Jurkat, Clone E6-1 (cell line): ENCODE data around the gene REG4.

- RRBS = no CpG with 5 or more reads among the region's 4 CpGs
Observed at GRCh38 chr1:119811230-119811541, at the start of gene REG4. TSS of gene REG4 (minus strand) at chr1:119811460.

- RRBS = no CpG with 5 or more reads among the region's 6 CpGs
Observed at GRCh38 chr1:119915139-119915680, 18.9 kb upstream of the ADAM30 start.

GRCh38 chr1:119988656-119988916, 80.9 kb downstream of the NOTCH2 start:
- RRBS = no CpG with 5 or more reads among the region's 2 CpGs

DNA sequence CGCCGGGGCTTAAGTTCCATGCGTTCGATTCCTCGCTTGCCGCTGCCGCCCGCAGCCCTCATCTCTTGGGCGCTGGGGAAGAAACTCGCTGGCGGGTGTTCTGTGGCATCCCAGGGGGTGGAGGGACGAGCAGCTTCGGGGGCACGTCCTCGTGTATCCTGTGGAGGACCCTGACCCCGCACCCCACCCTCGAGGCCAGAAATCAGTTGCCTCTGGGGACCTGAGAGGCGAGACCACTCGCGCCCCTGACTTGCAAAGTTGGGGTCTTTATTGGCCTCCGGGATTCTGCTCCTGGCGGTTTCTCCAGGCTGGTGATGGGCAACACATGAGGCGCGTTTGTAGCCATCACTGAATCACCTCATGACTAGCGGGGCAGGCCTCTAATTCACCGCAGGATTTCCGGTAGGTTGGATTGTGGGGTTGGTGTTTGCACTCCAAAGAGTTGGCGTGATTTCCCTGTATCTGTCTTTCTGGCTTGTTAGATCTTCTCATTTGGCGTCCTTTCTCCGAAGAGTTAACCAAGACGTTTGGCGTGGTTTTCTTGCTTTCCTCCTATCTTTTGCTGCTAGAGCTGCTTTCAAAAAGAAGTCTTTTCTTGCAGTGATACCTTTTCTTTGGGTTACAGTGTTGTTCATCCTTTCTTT, 708 bp downstream of the NBPF8 start:
- RRBS = no CpG with 5 or more reads among the region's 32 CpGs

DNA sequence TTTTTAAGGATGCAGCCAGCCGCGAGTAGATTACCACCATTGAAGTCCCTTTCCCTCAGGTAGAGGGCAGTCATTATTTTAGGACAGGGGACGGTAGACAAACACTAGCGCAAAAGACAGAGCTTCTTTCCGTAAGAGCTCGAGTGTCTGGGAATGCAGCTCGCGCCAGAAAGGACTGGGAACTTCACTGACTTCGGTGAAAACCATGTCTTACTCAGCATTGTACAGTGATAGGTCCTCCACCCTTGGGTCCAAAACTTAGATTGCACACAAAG, 144.4 kb downstream of the NBPF8 start:
- RRBS = no CpG with 5 or more reads among the region's 9 CpGs

DNA sequence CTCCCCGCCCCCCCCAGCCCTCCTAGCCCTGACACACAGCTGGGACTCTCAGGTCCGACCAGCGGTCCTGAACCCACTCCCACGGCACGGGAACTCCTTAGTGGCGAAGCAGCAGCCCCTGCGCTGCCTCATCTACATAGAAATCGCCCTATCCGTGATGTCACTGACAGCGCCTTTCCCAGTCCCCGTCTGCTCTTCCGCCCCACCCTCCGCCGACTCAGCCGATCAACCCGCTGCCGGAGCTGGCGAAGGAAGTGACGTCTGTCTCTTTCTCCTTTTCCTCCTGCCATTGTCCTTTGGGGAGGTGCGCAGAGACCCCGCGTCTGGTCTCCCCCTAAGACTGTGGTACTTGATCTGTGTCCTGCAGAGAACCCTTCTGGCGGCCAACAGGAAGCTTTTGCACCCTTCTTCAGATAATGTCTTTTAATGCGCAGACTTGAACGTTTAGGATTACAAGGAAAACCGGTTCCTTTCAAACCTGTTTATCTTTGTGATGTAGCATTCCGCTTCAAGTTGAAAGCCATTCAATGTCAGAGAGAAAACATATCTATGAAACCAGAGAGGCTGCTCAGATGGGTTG, 38.4 kb upstream of the PPIAL4A start:
- RRBS = no CpG with 5 or more reads among the region's 27 CpGs

GRCh38 chr1:121117737-121118237, 66.4 kb downstream of the FAM72B start:
- RRBS = no CpG with 5 or more reads among the region's 20 CpGs

GRCh38 chr1:121396393-121397418, 211.9 kb downstream of the SRGAP2C start:
- RRBS = no CpG with 5 or more reads among the region's 100 CpGs

DNA sequence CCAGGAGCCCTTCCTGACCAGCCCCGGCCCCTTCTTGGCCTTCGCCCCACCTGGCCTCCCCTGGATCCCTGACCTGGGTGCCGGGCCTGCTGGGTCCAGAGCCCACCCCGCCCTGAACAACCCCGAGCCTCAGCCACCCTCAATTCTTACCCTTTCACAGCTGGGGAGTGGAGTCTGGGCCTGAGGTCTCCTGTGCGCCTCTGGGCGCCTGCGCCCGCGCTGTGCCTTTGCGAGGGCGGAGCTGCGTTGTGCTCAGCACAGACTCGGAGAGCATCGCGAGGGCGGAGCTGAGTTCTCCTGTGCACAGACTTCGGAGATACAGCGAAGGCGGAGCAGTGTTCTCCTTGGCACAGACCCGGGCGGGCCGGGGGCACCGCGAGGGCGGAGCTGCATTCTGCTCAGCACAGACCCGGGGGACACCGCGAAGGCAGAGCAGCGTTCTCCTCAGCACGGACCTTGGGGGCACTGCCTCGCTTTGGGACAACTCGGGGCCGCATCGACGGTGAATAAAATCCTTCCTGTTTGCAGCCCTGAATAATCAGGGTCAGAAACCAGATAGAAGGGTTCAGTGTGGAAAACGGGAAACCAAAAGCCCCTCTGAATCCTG, 481.2 kb downstream of the H3-7 start:
- RRBS = no CpG with 5 or more reads among the region's 37 CpGs

DNA sequence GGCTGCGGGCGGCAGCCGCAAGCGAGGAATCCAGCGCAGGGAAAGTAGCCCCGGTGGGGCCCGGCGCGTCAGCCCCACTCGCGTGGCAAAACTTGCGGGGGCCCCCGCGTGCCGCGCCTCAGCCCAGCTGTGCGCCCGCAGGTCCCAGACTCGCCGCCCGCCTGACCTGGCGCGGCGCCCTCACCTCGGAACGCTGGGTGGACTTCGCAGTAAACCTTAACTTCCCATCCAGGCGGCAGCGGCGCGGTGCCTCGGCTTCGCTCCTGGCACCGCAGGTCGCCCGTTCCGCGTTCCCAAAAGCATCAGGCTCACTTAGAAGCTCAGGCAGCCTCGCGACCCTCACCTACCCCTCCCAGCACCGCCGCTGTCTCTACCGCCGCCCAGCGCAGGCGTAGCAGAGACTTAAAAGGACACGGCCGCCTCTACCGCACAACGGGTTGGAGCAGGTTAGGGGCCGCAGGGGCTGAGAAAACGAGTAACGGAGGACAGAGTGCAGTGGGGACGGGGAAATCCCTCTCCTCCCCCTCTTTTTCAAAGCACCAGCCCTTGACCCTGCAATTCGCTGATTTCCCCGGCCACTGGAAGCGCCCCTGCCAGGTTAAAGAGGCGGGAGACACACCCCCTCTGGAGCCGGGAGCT, 262.6 kb downstream of the H3-7 start:
- RRBS = 100% methylated on average over 2 of the region's 59 CpGs

DNA sequence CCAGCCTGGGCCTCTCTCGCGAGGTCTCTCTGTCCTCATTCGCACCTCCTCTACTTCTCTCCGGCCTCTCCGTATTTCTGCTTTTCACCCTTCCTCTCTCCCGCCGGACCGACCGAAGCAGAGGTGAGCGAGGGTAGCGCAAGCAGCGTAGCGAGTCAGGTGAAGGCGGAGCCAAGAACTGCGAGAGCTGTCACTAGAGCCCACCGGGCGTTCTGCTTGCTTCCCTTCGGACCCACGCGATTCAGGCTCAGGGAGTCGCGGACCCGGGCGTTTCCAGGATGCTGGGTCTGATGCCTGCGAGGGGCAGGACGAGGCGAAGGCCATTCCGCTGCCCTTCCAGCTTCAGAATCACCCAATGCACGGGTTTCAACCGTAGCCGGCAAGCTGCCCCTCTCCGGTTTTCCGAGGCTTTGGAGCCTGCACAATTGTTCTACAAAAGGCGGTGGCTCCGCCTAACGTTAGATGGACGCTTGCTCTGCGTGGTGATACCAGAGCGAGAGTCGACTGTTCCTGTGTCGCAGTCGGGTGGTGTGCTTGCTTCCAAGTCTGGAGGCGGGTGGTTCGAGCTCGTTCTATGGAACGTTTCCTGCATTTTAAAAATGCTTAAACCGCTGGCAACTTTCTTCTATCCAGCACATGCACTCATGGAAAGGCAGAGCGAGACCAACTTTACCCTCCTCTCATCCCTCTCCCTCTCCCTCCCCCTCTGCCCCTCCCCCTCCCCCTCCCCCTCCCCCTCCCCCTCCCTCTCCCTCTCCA, 244.2 kb downstream of the H3-7 start:
- RRBS = 95% methylated on average over 13 of the region's 48 CpGs

- RRBS = no CpG with 5 or more reads among the region's 27 CpGs
Observed at GRCh38 chr1:143803938-143804503, 101.8 kb downstream of the H3-7 start.

GRCh38 chr1:144427495-144428372, 33.7 kb downstream of the NBPF15 start:
- RRBS = no CpG with 5 or more reads among the region's 5 CpGs

DNA sequence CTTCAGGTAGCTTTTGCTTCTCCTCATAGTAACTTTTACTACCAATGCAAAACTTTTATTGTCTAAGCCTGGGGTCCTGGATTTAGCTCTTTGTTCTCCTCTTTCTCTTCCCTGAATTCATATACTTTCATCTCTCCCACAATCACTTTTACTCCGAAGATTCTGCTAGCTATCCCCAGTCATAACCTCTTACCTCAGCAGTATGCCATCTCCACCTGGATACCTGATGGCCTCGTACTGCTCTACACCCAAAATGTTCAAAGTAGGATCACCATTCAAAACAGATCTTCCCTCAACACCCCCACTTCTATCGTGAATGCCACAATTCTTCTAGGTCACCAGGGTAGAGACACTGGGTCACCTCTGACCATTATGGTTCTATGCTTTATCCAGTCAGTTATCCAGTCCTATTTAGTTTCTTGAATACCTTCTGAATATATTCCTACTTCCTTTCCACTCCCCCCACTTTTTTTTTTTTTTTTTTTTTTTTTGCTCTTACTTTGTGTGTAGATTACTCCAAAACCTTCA, 106.5 kb downstream of the SRGAP2B start:
- RRBS = no CpG with 5 or more reads among the region's 3 CpGs

DNA sequence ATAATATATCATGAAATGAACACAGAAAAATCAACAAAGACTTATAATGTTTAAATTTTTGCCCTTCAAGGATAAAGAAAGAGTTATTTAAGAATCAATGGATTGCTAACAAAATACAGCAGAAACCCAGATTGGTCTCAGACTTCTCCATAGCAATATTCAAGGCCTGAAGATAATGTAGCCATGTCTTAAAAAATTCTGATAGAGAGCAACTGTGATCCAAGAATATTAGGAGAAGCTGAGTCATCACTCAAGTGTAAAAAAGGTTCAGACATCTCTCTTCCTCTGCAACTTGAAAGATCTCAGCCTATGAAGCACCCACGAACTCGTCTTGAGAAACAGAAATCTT, 85.3 kb downstream of the SRGAP2B start:
- RRBS = no CpG with 5 or more reads among the region's 2 CpGs

GRCh38 chr1:145160970-145161357, 65.2 kb downstream of the FAM72D start:
- RRBS = no CpG with 5 or more reads among the region's 11 CpGs

DNA sequence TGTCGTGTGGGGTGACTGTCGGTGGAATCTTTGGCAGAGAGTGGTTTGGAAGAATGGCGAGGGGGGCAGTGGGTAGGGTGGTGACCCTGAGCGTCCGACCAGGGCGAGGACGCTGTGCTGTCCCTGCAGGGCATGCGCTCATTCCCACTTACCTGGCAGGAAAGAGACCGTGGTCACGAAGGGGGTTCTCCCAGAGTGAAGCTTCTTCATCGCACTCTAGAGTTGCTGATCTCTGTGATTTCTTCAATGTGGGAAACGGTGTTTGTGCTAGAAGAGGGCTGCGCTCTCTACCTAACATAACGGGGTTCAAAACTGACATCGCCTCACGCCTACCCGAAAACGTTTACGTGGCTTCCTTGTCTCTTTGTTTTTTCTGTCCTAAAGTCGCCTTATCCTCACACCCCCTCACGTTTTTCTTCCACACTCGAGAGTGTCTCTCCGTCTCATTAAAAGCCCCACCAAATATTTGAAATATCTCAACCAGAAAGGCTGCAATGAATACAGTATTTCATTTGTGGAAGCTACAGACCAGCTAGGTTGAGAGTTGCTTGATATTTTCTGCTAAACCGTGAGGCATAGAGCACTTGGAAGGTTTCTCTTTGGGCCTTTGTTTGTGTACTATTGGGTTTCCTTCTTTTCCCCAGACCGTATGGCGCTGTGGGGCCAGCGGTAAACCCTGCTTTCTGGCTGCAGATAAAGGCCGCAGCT, 72.4 kb downstream of the PPIAL4D start:
- RRBS = no CpG with 5 or more reads among the region's 28 CpGs

DNA sequence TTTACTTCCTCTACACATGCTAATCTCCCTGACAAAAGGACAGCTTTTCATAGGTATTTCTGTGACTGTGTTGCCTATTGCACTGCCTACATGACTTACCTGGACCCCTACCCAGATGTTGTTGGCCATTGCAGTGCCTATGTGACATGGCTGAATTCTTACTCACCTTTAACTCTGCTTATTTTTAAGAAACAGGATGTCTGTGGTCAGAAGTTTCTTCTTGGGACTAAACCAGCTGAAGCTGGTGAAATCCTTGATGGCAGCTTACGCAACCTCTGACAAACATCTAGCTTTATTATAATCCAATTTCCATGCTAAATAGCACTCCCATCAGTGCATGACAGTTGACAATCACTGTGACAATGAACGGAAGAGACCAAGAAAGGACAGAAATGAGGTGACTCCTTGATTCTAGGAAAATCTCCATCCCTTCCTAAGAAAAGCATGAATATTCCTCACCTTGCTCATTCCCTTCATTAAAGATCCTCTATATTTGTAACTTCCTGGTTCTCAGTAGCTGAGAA, 50.6 kb downstream of the PPIAL4D start:
- RRBS = no CpG with 5 or more reads among the region's 2 CpGs

DNA sequence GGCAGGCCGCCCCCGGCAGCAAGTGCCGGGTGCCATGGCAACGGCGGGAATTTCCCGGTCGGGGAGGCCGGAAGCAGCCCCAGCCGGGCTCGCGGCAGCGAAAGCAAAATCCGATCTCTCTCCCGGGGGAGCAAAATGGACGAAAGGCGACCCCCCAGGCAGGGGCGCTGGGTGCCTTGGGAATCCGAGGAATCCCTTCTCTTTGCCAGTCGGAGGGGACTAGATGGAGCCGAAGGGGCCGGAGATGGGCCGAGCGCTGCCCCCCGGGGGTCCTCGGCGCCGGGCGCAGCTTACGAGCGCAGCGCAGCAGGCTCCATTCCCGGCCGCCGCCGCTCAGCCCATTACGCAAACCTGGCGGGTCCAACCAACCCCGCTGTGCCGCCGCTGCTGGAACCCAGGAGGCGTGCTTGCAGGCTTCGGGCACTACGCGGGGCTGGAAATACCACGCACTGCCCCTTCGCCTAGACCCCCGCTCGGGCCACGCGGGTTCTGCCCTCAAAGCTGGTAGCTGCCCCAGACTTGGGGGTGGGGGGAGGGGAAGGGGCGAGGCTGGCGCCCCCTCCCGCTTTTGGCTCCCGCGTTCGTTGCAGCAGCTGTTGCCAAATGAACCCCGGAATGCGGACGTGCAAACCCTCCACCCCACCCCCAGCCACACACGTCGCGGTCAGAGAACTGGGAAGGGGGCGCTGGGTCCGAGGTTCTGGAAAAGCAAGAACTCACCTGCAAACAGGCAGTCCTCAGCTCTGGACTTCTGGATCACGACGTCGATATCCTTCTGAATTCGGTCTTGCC, 26.9 kb downstream of the PPIAL4D start:
- RRBS = no CpG with 5 or more reads among the region's 68 CpGs

- RRBS = no CpG with 5 or more reads among the region's 27 CpGs
Observed at GRCh38 chr1:145465359-145465991, 40.1 kb upstream of the NBPF20 start.